Aortic smooth muscle cell (primary cell): ENCODE measurements around the gene TTF2.

GRCh38 chr1:116380419-116380844, 7.4 kb downstream of the ATP1A1 start:
- RRBS: no CpG with 5 or more reads among the region's 3 CpGs

- RRBS: no CpG with 5 or more reads among the region's 9 CpGs
Measured at GRCh38 chr1:116387067-116387633, 14.1 kb downstream of the ATP1A1 start.

DNA sequence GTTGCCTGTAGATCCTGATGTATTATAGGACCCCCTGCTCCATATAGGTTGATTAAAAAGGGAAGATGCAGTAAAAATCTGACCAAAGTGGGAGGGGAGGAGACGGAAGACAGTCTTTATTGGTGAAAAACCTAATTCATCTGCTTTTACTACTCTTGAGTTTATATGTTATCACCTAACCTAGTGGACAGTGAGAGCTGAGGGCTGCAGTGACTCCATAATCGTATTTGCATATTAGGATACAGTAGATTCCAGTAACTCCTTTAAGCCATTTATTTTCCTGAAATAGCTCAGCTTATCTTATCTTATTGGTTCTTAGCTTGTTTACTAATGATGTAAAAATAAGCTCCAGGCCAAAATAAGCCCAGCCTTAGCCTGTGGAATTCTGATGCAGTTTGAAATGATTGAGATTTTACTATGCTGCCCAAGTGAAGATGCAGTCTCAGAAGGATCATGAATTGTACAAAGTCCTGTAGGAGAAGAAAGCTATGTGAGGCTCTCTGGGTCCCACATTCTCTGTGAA, 18.1 kb downstream of the ATP1A1 start:
- RRBS: no CpG with 5 or more reads among the region's 2 CpGs

- RRBS: no CpG with 5 or more reads among the region's 4 CpGs
Measured at GRCh38 chr1:116402345-116403081, 29.5 kb downstream of the ATP1A1 start.

DNA sequence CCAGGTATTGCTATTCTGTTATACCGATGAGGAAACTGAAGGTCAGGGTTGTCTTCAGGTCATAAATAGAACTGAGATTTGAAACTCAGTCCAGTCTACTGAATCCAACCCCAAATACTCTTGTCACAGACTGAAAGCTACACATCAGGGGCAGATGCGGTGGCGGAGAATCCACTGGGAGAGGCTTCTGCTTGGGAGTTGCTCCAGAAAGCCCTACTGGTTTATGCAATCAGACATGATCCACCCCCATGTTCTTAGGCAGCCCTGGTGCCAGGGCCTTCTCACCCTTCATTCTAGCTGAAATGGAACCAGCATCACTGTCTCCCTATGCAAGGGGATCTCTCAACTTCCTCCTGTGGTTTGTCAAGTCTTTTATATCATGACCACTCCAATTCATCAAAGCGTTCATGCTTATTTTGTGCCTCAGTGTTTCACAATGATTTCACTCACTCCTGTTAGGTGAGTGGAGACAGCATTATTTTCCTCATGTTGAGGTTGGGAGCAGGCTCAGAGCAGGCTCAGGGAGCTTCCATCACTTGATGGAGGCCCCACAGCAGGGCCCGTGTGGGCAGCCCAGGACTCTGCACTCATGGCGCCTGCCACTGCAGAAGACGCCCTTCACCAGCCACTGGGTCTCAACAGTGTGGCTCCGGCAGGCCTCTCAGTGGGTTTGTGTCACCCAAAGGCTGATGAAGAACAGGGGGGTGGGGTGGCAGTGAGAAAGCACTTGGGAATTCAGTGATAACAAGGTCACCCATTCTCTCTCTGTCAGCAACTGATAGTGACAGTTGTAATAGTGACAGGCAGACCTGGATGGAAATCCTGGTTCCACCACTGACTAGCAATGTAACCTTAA, 67.2 kb downstream of the CD58 start:
- RRBS: no CpG with 5 or more reads among the region's 8 CpGs

DNA sequence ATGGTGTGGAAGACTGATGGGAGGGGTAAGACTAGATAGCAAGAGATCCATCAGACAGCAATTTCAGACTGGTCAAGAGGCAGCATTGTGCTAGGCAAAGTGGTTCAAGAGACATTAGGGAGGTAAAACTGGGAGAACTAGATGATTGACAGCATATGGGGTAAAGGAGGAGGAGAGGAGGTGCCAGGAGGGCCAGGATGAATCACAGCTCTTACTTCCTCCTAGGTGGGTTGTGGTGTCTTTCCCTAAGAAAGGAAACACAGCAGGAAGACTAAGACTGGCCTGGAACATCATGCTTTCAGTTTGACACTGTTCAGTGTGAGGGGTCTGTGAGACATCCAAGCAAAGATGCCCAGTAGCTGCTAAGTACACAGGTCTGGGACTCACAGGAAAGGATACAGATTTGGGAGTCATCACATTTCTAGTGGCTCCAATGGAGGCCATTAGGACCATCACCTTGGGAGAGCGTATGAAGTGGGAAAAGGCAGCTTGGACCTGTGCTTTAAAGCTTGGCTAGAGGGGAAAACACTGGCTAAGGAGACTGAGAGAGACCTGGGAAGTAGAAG, 17.4 kb downstream of the CD58 start:
- RRBS: no CpG with 5 or more reads among the region's 1 CpG

- RRBS: no CpG with 5 or more reads among the region's 18 CpGs
Measured at GRCh38 chr1:116571352-116571779, 540 bp upstream of the CD58 start.

GRCh38 chr1:116666033-116666541, 1.4 kb downstream of the IGSF3 start:
- RRBS: no CpG with 5 or more reads among the region's 11 CpGs

GRCh38 chr1:116737391-116737916, 16.8 kb upstream of the CD2 start:
- RRBS: no CpG with 5 or more reads among the region's 8 CpGs

DNA sequence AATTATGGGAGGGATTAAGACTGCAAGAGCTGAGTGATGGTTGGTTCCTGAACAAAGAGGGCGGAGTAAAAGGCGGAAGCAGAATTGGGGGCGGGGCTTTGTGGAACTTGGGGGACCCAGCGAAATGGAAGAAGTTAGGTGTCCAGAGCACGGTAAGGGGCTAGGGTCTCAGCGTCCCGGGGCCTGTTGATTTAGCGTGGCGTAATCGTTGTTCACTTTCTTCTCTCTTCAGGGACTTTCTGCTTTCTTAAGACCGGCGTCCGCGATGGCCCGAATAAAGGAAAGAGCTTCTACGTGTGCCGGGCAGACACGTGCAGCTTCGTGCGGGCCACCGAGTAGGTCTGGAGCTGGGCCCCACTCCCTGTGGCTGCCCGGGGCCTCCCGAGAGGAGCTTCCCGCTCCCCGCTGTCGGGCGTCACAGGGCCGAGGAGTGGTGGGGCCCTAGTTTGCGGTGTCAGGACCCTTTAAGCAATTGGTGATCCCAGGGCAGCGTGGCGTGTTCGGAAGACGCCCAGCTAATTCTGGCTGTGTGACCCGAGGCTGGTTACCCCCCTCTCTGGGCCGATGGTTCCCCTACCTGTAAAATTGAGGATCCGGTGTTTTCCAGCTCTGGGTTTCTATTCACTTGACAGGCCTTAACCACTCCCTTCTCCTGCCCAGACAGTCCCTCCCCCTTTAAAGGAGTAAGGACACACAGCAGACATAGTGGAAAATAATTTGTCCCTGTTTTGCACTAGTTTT, at the start of gene TTF2:
Gene TTF2, plus strand, starts transcription at position 104 of the 741 bp plus-strand sequence.
- RRBS: 2% methylated on average over 12 of the region's 36 CpGs

GRCh38 chr1:117061748-117062697, 1.9 kb downstream of the TTF2 start:
- RRBS: no CpG with 5 or more reads among the region's 4 CpGs

- RRBS: no CpG with 5 or more reads among the region's 13 CpGs
Measured at GRCh38 chr1:117122555-117123116, 1.1 kb upstream of the TRIM45 start.

DNA sequence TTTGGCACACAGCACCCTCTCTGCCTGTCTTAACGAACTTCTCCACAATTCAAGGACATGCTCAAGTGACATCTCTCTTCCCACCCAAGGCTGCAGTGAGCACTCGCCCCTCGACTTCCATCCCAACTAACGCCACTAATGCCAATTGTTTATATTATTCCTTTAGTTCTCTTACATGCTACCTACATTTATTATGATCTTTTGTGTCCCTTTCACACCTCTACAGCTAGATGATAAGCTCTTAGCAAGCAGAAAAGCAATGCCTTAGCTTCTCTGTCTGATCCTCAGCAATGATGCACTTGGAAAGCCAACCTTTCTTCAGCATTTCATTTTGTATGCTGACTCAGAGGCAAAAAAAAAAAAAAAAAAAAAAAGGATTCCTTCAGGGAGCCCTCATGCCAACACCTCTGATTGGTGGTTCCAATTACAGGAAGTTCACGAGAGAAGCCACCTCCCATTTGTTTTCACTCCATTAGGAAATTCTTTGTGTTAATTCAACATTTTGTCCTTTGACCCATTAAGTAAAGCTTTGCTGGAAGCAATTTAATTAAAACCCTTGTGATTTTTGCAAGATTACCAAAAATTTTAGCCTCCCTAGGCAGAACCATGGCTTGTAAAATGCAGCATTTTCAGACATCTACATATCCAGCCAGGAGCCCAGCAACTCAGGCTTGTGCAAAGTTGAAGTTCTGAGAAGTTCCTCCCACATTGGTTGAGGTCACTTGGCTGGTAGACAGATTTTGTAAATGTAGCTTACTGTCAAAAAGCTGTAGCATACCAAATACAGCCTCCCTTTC, 27.0 kb upstream of the VTCN1 start:
- RRBS: no CpG with 5 or more reads among the region's 5 CpGs

DNA sequence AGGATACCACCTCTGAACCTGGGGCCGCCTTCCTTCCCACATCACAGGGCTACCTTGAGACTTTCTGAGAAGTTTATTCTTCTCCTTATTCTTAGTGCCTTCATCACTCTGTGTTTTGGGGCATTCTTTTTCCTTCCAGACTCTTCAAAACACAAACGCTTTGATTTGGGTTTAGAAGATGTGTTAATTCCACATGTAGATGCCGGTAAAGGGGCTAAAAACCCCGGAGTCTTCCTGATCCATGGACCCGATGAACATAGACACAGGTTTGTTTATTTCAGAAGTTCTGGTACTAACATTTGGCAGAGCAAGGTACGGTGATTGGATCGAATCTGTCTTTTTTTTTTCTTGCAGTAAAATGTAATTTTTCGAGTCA, 959 bp downstream of the MAN1A2 start:
- RRBS: no CpG with 5 or more reads among the region's 8 CpGs

DNA sequence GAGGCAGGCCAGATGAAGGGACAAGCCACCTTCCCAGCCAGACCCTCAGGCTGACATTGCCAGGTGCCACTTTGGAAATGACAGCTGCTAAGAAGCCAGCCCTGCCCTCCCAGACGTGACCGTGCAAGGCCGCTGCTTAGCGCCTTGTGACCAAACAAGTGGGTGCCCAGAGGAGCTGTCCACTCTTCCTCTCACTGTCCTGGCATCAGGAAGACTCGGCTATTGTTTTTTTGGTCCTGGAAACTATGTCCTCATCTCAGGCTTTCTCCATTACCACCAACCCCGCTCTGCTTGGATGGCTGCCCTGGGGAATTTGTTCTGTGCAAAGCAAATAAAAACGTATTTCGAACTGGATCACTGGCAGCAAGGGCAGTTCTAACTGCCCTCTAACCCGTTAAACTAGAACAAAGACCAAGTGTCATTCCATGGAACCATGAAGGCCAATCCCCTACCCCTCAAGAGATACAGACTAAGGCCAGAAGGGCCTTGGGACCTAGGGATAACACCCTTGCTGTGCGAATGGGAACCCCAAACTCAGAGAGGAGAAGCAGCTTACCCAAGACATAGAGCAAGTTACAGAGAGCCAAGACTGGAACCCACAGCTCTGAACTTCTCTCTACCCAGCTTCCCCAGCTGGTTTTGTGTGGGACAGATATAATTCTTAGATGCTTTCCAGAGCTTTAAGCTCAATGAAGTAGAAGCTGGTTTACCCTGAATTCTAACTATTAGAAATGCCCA, 13.6 kb upstream of the TENT5C start:
- RRBS: no CpG with 5 or more reads among the region's 10 CpGs

DNA sequence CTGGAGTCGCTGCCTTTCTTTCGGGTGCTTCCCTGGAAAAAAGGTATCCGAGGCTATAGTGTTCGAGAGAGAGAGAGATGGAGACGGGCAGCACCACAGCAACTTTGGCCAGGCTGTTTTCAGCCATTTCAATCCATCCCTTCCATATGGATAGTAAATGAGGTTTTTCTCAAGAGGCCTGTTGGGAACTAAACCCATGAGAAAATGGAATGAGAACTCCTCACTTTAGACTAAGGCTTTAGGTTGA, 25.2 kb downstream of the TENT5C start:
- RRBS: no CpG with 5 or more reads among the region's 5 CpGs

DNA sequence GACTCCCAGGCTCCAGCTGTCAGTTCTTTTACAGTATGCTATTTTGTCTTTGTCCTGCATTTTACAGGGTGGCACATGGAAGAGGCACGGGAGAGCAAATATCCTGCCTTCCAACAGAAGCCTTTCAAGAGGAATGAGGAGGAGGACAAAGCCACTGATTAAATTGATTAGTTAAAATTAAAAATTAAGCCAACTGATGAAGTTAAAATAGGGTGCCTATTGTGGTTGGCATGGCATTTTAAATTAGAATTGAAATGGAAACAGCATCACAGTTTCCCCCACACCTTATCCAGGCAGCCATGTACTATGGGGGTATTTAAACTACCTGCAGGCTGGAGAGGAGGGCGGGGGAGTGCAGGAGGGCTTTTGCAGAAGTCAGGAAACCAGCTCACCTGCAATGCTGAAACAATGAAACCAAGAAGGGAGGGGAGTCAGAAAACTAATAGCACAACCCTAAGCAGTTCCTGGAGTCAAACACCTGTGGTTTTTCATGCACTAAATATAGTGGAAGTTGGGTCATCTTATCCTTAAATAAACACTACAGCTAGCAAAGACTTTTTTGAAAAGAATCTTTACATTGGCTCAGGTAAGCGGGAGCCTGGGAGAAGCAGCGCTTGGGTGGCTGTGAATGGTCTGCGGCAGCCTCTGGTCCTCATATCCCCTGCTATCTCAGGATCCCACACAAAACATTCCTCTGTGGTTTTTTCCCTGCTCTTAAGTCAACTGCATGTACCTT, 26.3 kb downstream of the TENT5C start:
- RRBS: no CpG with 5 or more reads among the region's 5 CpGs

- RRBS: no CpG with 5 or more reads among the region's 2 CpGs
Measured at GRCh38 chr1:117632938-117633216, 27.0 kb downstream of the TENT5C start.

- RRBS: no CpG with 5 or more reads among the region's 5 CpGs
Measured at GRCh38 chr1:117828030-117828727, 101.2 kb downstream of the GDAP2 start.

- RRBS: no CpG with 5 or more reads among the region's 6 CpGs
Measured at GRCh38 chr1:118843004-118843298, 145.2 kb downstream of the TBX15 start.